ENCODE data around the gene TUT4.

- PRO-cap, result no peak
- RAMPAGE, long total RNA, 3 experiments, result no peak in any of the 3 experiments
These were observed 42.9 kb downstream of the ZFYVE9 start for GRCh38 chr1:52184900-52185158.

DNA sequence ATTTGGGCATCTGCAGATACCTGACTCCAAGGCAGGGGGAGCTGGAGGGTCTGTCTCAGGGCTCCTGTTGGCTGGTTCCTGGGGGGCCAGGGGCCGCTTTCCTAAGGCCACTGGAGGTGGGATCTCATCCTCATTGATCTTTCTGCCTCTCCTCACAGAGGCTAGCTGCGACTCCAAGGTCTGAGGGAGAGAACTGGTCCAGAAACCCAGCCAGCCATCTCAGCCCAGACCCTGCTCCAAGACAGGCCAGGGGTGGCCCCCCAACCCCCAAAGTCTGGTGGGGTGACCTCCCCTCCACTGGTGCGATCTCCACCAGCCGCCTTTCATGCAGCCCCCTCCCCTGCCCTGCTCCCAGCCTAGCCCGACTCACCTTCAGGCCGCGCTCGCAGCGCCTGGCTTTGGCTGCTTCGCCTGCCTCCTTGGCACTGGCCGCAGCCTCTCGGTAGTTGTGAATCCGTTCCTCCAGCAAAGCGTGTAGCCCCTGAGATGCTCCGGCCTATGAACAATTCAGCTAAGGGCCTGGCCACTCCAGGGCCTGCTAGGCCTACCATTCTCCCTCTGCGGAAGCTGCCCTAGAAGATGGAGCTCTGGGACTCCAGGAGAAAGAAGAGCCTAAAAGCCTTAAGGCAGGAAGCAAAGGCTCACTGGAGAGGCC lies 5.8 kb downstream of the CC2D1B start:
- PRO-cap, result no peak
- RAMPAGE, long total RNA, 3 experiments, result no peak in any of the 3 experiments

DNA sequence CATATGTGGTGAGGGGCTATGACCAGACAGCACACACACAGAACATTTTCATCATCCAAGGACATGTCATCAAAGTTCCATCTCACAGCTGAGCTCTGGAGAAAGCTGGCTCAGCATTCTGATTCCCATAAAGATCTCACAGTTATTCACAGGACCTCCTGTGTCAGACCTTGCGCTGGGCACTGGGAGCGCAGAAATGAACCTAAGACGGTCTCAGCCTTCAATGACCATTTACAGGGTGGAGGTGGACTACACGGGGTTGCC lies 1.0 kb downstream of the CC2D1B start:
- PRO-cap, result no peak
- RAMPAGE, long total RNA, 3 experiments, result no peak in any of the 3 experiments

DNA sequence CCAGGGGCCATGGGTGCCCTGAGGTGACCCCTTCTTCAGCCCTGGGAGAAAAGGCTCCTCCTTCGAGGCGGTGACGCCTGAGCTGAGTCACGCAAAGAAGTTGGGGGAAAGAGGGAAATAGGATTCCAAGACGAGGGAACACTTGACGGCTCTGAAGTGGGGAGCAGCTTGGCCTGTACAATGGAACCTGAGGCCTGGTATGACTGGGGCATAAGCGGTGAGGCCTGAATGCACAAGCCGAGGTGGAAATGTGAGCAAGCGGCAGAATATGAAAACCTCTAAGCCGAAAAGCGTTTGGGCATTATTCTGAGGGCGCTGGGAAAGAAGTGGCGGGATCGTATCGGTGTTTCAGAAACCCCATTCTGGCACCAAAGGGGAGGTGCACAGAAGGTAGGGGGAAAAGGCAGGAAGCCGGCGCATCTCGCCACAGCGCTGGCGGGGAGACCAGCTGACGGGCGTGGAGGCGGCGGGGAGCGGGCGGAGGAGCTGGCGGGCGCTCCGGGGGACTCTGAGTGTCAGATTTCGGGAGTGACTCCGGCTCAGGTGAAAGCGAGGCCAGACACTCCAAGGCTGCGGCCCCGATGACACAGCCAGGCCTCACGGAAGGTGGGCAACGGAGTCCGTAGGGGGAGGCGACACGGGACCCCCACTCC lies 562 bp downstream of the CC2D1B start:
- PRO-cap, result unidirectional peak, plus-strand start at position 120 of the sequence; bidirectional peak, plus-strand start at position 447 of the sequence, minus-strand start at position 457 of the sequence
- RAMPAGE, long total RNA, 3 experiments, result no peak in any of the 3 experiments

DNA sequence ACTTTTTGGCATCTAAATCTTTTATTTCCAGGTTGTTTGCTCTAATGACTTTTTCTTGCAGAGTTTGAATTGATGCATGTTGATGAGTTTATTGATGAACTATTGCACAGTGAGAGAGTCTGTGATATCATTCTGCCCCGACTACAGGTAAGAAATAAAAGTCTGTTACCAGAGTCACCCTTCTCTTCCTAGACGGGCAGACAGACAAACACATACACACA lies 6.6 kb downstream of the PRPF38A start:
- PRO-cap, result no peak
- RAMPAGE, long total RNA, 3 experiments, result start-site peak on the plus strand in 1 of 3 experiments, centred at position 164 of the sequence, 13 reads per replicate

- PRO-cap, result no peak
- RAMPAGE, long total RNA, 3 experiments, result no peak in any of the 3 experiments
These were observed 73.1 kb downstream of the PRPF38A start for GRCh38 chr1:52477463-52477857.

DNA sequence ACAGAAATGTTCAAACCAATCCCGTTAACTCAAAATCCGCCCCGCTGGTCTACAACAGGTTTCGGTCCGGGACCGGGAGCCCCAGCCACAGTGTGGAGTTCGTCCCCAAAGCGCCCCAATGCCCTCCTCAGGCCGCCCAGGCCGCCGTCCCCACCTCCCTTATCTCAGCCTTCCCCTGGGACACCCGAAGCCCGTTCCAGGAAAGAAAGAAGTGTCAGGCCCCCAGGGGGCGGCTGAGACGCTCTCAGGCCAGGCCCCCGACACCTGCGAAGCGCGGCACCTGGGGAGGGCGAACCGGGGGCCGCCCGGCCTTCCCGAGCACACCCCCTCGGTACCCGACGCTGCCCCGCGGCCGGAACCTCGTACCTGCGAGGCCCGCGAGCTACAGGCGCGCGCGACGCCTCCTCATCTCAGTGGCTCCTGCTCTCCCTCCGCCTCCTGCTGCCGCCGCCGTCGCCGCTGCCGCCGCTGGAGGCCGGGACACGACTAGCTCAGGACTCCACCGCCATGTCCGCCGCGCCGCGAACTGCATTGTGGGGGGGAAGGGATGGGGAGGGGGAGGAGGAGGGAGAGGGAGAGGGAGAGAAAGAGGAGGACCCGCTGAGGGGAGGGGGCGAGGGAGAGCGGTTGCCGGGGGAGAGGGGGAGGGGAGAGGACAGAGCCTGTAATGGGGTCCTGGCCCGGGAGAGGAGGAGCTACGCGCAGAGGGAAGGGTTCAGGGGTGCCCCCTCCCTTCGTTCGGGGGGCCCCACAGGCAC lies at the start of gene TUT4:
Gene TUT4, minus strand, starts transcription at position 528 of the 758 bp plus-strand sequence.
- PRO-cap, result bidirectional peak, plus-strand start at position 667 of the sequence, minus-strand start at position 528 of the sequence
- RAMPAGE, long total RNA, 3 experiments, result start-site peak on the minus strand in 3 of 3 experiments, centred at positions 520 to 528 of the sequence, 72 to 260 reads per replicate

GRCh38 chr1:52636487-52637477 lies 3.8 kb downstream of the SHISAL2A start:
- PRO-cap, result no peak
- RAMPAGE, long total RNA, 3 experiments, result no peak in any of the 3 experiments

- PRO-cap, result no peak
- RAMPAGE, long total RNA, 3 experiments, result no peak in any of the 3 experiments
These were observed 9.1 kb upstream of the COA7 start for GRCh38 chr1:52707237-52707699.

- PRO-cap, result no peak
- RAMPAGE, long total RNA, 3 experiments, result no peak in any of the 3 experiments
These were observed 9.9 kb downstream of the ECHDC2 start for GRCh38 chr1:52911397-52912316.

DNA sequence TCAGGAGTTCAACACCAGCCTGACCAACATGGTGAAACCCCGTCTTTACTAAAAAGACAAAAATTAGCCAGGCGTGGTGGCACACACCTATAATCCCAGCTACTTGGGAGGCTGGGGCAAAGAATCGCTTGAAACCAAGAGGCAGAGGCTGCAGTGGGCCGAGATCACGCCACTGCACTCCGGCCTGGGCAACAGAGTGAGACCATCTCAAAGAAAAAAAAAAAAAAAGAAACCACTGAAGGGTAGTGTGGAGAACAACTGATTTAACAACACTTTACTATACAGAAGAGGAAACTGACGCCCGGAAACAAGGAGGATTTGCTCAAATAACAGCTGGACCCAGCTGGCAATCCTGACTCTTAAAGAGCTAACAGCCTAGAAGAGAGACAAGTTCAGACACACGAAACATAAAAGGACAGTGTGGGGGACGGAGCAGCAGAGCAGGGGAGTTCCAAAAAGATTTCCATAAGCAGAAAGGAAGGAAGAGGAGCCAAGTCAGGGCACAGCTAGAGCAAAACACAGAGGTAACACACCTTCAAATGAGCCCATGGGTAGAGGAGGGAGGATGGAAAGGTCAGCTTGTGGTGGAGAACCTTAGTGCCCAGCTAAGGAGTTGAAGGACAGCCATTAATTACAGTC lies 4.4 kb downstream of the ECHDC2 start:
- PRO-cap, result no peak
- RAMPAGE, long total RNA, 3 experiments, result no peak in any of the 3 experiments

- PRO-cap, result no peak
- RAMPAGE, long total RNA, 3 experiments, result no peak in any of the 3 experiments
These were observed 14.0 kb upstream of the PODN start for GRCh38 chr1:53047839-53048528.

GRCh38 chr1:53053475-53054451 lies 8.2 kb upstream of the PODN start:
- PRO-cap, result no peak
- RAMPAGE, long total RNA, 3 experiments, result no peak in any of the 3 experiments

DNA sequence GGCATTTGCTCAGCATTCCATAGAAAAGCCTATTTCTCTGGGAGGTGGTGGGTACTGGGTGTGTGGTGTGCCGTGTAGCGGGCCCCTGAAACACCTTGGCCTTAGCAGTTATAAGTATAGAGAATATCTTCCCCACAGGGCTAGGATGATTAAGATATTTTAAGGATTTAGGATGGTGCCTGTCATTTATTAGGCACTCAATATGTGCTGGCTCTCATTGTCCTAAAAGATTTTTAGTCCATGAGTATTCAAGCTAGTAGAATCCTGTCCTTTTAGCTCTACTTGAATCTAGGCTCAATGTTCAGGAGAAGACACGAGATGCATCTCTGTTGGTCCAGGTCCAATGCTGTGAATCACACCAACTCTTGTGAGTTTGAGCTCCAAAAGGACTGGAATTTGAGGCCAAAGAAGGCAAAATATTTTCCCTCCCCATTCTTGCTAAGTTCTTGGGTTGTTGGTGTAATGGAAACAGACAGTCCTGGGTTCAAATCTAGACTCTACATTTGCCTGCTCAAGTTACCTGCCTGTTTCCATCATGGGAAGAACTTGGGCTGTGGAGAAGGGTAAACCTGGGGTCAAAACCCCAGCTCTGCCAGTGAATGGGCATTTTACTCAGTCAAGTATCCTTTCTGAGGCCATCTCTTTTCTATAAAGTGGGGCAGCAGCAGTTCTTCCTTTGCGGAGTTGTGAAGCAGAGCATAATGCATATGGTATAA lies 1.4 kb upstream of the PODN start:
- PRO-cap, result no peak
- RAMPAGE, long total RNA, 3 experiments, result no peak in any of the 3 experiments

DNA sequence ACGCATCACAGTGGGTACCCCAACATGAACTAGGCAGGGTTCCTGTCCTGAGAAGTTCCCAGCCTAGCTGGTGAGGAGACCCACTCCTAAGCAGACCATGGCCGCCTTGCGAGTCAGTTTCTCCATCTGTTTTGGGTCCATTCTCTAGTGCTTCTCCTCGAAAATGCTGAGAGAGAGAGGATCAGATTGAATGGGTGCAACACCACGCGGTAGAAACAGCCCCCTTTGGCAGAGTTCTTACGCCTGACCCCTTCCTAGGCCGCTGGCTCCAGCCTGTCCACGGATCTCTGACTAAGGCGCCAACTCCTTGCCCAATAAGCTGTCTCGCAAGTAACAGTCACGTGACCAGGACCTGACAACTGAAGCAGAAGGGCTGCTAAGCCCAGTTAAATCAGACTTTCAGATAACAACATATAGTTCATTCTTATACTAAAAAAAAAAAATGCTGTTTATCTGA lies 7.2 kb downstream of the SLC1A7 start:
- PRO-cap, result unidirectional peak, minus-strand start at position 289 of the sequence
- RAMPAGE, long total RNA, 3 experiments, result no peak in any of the 3 experiments

DNA sequence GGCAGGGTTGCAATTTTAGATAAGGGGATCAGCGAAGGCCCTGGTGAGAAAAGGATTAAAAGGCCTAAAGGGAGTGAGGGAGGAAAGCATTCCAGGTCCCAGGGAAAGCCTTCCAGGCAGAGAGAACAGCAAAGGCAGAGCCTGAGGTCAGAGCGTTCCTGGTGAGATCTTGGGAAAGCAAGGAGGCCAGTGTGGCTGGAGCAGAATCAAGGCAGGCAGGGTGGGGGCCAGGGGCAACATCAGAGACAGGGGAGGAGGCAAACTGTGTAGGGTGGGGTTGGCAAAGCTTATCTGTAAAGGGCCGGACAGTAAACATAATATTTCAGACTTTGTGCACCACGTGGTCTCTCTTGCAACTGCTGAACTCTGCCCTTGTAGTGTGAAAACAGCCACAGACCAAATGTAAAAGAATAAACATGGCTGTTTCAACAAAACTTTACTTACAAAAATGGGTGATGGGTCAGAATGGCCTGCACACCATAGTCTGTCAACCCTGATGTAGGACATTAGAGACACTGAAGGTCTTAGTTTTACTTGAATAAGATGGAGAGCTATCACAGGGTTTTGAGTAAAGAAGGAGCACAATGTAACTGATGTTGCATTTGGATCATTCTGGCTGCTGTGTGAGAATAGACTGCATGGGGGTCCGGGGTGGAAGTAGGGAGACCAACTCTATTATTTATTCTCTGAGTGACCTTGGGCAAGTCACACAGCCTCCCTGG lies 13.2 kb upstream of the CPT2 start:
- PRO-cap, result no peak
- RAMPAGE, long total RNA, 3 experiments, result no peak in any of the 3 experiments

DNA sequence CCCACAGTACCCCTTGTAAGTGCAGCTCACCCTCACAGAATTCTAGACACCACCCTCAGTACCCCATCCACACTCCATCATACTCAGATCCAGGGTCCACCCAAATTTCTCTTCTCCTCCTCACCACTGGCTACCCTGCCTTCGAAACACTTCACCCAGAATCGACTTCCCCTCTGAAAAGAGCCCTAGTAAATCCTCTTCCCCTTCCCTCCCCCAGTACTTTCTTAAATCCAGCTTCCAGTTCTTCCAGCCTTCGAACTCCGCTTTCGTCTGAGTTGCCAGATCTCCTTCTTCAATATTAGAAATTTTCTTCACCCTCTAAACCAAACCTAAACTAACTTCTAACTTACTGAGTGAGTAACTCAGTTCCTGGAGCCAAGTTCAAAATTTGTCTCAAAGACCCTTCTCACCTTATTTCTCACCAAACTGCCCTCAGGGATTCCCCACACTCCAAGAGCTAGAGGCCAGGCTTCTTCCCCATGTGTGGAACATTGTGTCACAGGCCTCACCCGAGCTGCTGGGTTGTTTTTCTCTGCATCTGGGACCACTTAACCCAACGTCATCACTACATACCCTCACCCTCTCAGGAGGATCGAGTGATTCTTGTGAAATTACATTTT lies 1.3 kb downstream of the CPT2 start:
- PRO-cap, result no peak
- RAMPAGE, long total RNA, 3 experiments, result no peak in any of the 3 experiments

GRCh38 chr1:53350036-53350614 lies 22.3 kb upstream of the LRP8 start:
- PRO-cap, result no peak
- RAMPAGE, long total RNA, 3 experiments, result no peak in any of the 3 experiments

GRCh38 chr1:53459452-53460249 lies 452 bp downstream of the DMRTB1 start:
- PRO-cap, result no peak
- RAMPAGE, long total RNA, 3 experiments, result no peak in any of the 3 experiments

- PRO-cap, result no peak
- RAMPAGE, long total RNA, 3 experiments, result no peak in any of the 3 experiments
These were observed 69.9 kb downstream of the DMRTB1 start for GRCh38 chr1:53529098-53529492.